ENCODE data around the genes PEX10, PLCH2 and TNFRSF14.

DNA sequence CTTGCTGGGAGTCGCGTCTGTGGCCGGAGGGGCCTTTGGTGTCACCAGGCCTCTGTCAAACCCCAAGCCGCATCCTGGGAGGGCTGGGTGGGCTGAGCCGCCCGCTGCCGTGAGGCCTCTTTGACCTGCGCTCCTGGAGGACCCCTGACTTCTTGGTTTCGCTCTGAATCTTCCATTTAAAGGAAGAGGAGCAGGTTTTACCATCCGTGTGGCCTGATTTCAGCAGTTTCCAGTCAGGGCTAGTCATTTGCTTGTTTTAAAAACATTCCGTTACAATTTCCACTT, 60.6 kb downstream of the FAAP20 start:
- PRO-cap: bidirectional peak, plus-strand start outside the sequence, minus-strand start at position 231 of the sequence
- RAMPAGE, long total RNA, 5 experiments: no peak in any of the 5 experiments
- RRBS: no CpG with 5 or more reads among the region's 11 CpGs

DNA sequence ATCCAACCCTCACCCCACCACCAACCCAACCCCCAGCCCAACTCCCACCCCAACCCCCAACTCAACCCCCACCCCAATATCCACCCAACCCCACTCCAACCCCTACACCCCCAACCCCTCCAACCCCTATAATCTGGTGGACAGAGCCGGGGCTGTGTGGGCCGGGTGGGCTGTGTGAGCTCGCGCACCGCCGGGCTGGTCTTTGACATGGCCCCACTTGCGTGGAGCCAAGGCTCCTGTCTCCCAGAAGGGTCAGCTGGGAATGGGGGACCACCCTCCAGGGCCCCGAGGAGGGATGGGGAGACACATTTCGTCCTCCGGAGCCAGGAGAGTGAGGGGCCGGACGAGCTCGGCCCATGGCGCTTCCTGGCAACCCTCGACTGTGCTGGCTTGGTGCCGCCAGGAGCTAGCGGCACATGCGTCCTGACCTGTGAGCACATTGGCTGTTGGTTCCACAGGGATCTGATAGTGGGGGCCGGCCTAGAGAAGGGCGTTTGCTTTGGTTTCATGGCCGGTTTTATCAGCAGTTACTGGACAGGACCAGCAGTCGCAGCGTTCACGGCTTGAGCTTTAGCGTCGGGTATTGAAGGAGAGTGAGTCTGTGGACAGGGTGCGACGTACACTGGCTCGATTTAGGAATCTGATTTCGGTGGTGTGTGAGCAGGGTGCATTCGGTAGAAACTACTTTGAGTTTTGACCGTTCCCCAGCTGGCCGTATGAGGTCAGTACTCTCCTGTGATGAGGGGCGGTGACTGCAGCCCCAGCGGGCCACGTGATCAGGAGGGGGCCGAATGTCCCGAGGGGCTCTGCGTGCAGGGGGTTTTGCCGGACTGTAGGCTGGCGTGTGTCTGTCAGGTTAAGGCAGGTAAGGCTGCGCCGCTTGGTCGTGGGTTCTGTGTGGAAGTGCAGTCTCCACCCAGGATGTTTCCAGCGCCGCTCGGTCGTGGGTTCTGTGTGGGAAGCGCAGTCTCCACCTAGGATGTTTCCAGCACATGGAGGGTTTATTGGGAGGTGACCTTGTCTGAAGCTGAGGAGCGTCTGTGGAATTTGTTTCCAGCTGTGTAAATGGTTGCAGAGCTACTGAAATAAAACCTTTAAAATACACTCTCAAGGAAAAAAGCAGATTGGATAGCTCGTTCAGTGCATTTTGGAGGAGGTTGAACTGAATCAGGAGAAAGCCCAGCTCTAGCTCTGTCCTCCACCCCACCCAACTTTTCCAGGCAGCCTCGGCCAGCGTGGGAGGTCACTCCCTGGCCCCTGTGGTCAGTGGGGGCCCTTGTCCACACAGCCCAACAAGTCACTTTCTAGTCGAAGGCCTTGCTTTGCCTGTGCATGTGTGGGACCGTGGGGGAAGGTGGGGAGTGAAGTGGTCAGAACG, 18.6 kb downstream of the FAAP20 start:
- PRO-cap: no peak
- RAMPAGE, long total RNA, 5 experiments: no peak in any of the 5 experiments
- RRBS: 94% methylated on average over 5 of the region's 56 CpGs

DNA sequence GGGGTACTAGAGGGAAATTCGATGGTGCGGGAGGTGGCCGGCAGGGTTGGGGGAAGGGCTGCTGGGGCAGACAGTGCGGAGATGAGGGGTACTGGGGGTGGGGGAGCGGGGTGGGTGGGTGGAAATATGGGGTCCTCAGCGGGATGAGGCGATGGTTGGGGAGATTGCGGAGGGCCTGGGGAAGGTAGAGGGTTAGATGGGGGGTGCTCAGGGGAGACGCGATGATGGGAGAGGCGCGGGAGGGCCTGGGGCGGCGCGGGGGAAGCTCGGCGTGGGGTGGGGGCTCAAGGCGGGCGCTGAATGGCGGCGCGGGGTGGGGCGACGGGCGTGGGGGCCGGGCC, 369 bp downstream of the FAAP20 start:
- PRO-cap: no peak
- RAMPAGE, long total RNA, 5 experiments: no peak in any of the 5 experiments
- RRBS: 2% methylated on average over 3 of the region's 26 CpGs

- PRO-cap: unidirectional peak, plus-strand start at chr1:2205401; unidirectional peak, plus-strand start at chr1:2205442; unidirectional peak, plus-strand start at chr1:2205567
- RAMPAGE, long total RNA, 5 experiments: no peak in any of the 5 experiments
- RRBS: 2% methylated on average over 29 of the region's 73 CpGs
Measured at GRCh38 chr1:2204976-2205661, 10.5 kb upstream of the FAAP20 start.

DNA sequence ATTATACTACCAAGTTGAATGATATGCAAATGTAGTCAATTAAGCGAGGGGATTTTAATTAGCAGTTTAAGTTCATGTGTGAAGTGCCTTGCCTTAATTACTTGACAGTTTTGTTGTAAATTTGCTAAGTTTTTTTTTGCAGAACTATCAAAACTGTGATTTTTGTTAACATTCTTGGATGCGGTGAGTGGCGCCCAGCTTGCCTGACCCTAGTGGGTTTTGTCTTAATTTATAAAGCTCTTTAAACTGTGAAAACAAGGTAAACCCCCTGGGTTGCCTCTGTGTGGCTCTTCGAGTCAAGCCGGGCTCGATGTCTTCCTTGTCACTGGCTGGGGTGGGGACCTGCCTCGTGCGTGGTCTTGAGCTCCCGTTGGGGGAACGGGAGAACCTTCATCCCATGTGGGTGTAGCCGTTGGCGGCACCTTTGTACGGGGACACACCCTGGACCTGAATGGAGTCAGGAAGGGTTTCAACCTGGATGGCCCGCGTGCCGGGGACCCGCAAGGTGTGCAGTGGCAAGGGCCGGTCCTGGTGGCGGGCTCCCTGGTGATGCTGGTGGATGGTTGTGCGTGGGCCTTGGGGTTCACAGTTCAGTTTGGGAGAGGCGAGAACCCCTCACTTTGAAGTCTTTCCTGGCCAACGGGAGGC, 11.1 kb downstream of the SKI start:
- PRO-cap: no peak
- RAMPAGE, long total RNA, 5 experiments: no peak in any of the 5 experiments
- RRBS: no CpG with 5 or more reads among the region's 22 CpGs

GRCh38 chr1:2249704-2249924, 21.5 kb downstream of the SKI start:
- PRO-cap: no peak
- RAMPAGE, long total RNA, 5 experiments: no peak in any of the 5 experiments
- RRBS: no CpG with 5 or more reads among the region's 5 CpGs

DNA sequence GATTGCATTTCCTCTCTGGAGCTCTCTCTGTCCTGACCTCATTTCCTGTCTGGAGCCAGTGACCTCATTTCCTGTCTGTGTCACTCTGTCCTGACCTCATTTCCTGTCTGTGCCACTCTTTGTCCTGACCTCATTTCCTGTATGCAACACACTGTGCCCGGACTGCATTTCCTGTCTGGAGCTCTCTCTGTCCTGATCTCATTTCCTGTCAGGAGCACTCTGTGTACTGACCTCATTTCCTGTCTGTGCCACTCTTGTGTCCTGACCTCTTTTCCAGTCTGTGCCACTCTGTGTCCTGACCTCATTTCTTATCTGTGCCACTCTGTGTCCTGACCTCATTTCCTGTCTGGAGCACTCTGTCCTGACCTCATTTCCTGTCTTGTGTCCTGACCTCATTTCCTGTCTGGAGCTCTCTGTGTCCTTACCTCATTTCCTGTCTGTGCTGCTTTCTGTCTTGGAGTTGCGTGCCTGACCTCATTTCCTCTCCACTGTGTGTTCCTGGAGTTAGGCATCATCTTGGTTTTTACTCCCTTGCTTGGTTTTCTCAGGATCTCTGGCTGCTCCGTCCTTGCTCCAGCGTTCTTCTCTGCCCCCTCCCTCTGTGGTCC, 27.8 kb downstream of the SKI start:
- PRO-cap: no peak
- RAMPAGE, long total RNA, 5 experiments: no peak in any of the 5 experiments
- RRBS: no CpG with 5 or more reads among the region's 4 CpGs

DNA sequence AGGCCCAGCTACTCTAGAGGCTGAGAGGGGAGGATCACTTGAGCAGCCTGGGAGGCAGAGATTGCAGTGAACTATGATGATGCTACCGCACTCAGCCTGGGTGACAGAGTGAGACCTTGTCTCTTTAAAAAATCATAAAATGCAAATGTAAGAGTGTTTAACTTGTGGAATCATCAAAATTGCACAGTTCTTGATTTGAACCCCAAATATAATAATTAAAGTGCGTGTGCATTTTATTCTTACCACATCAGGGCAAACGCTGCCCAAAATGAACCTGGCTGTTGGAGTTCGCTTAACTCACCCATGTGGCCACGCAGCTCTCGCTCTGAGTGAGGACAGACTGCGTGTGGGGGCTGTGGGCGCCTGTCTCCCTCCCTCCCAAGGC, 58.2 kb downstream of the SKI start:
- PRO-cap: no peak
- RAMPAGE, long total RNA, 5 experiments: no peak in any of the 5 experiments
- RRBS: no CpG with 5 or more reads among the region's 8 CpGs

DNA sequence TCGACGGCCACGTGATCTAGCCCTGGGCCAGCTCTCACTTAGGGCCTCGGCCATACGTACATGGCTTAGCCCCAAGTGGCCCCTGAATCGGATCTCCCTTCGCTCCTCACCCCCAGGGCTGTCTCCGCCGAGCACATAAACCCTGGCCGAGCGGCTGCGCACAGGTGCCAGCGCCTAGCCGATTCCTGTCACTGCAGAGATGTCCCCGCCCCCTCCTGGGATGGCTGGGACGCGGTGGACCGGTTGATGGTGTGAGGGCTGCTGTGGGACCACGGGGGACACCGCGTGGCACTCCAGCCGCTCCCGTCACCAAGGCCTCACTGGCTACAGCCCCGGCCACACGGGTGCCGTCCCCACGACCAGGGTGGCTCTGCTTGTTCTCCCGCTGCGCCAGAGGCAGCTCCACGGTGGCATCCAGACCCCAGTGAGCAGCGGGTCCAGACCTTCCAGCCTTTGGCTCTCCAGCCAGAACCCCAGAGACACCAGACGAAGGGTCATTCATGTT, 68.4 kb downstream of the MORN1 start:
- PRO-cap: no peak
- RAMPAGE, long total RNA, 5 experiments: no peak in any of the 5 experiments
- RRBS: 78% methylated on average over 4 of the region's 32 CpGs

GRCh38 chr1:2384963-2385612, 6.3 kb downstream of the MORN1 start:
- PRO-cap: no peak
- RAMPAGE, long total RNA, 5 experiments: no peak in any of the 5 experiments
- RRBS: 87% methylated on average over 16 of the region's 44 CpGs

GRCh38 chr1:2395676-2396476, 4.2 kb downstream of the RER1 start:
- PRO-cap: no peak
- RAMPAGE, long total RNA, 5 experiments: start-site peak on the plus strand in 1 of 5 experiments, at chr1:2395641-2396264 at its widest, 5 to 9 reads per replicate
- RRBS: no CpG with 5 or more reads among the region's 25 CpGs

GRCh38 chr1:2406833-2407510, 5.4 kb downstream of the PEX10 start:
- PRO-cap: no peak
- RAMPAGE, long total RNA, 5 experiments: no peak in any of the 5 experiments
- RRBS: no CpG with 5 or more reads among the region's 23 CpGs

DNA sequence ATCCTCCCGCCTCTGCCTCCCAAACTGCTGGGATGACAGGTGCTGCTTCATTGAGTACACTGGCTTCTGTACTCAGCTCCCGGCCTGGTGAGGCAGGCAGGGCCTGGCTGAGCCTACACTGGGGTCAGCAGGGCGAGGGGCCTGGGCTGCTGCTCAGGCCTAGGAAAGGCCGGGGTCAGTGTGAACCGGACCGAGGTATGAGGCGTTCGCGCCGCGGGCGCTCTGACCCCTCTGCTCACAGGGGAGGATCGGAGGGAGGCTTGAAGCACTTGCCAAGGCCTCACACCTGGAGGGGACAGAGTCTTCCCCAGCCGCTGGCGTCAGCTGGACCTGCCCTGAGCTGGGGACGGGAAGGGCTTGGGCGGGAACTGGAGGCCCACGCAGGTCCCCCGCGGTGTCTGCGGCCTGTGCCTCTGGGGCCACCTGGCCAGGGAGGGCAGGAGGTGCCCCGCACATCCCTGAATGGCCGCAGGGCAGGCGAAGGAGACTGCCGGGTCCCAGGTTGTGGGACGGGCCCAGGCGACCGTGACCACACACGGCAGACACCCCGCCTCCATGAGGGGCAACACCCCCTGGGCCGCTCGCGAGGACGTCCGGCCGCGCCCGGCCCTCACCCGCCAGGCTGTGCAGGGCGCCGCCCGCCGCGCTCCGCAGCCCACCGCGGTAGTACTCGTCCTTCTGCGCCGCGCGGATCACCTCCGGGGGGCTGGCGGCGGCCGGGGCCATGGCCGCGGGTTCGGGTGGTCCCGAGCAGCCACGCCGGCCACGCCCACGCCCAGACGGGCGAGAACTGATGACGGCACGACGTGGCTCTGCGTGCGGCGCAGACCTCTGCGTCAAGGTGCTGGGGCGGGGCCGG, at the start of gene PEX10:
Gene PEX10, minus strand, starts transcription at position 788 of the 859 bp plus-strand sequence.
- PRO-cap: bidirectional peak, plus-strand start outside the sequence, minus-strand start at position 767 of the sequence
- RAMPAGE, long total RNA, 5 experiments: start-site peak on the minus strand in 1 of 5 experiments, centred at position 762 of the sequence, 16 reads per replicate
- RRBS: 1% methylated on average over 36 of the region's 75 CpGs

- PRO-cap: no peak
- RAMPAGE, long total RNA, 5 experiments: no peak in any of the 5 experiments
- RRBS: 2% methylated on average over 6 of the region's 27 CpGs
Measured at GRCh38 chr1:2413172-2413717, 881 bp upstream of the PEX10 start.

- PRO-cap: no peak
- RAMPAGE, long total RNA, 5 experiments: no peak in any of the 5 experiments
- RRBS: 85% methylated on average over 13 of the region's 36 CpGs
Measured at GRCh38 chr1:2428254-2428885, 16.0 kb upstream of the PEX10 start.

- PRO-cap: no peak
- RAMPAGE, long total RNA, 5 experiments: no peak in any of the 5 experiments
- RRBS: 87% methylated on average over 2 of the region's 22 CpGs
Measured at GRCh38 chr1:2476010-2476600, at the start of gene PLCH2. Gene PLCH2 (plus strand): TSS chr1:2476289.

DNA sequence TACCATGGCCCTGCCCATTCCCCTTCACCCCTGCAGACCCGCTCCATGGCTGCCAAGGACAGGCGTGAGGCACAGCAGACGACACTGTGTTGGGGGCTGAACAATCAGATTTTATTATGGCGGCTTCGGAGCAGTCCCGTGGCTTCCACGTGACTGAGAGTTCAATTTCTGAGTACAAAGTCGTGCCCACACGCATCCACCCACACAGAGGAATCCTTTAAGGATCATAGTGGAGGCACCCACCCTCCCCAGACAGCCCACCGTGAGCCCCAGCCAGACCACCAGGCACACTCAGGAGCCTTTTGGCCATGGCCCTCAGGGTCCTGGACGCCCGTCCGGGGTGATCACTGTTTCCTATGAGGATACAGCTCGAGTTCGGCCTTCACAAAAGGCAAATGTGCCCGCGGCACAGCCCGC, 1.4 kb downstream of the HES5 start:
- PRO-cap: no peak
- RAMPAGE, long total RNA, 5 experiments: no peak in any of the 5 experiments
- RRBS: no CpG with 5 or more reads among the region's 18 CpGs

DNA sequence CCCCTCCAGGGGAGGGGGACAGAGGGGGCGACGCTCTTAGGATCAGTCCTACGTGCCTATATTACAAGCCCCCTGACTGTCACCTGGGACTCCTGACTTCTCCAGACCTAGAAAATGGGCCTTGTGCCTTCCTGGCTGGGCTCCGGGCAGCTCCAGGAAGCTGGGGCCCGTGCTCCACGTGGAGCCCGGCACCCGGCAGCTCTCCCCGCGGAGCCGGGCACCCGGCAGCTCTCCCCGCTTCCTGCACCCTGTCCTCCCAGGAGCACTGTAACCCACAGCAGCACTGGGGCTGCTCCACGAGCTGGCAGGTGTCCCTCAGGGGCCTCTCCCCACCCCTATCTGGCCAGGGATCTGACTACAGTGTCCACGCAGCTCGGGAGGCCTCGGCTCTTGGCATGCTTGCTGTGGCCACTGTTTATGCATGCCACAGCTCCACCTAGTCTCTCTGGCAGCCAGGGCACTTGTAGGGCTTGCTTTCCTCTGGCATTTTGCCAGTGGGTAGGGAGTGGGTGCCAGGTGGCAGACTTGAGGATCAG, 762 bp upstream of the HES5 start:
- PRO-cap: no peak
- RAMPAGE, long total RNA, 5 experiments: no peak in any of the 5 experiments
- RRBS: 3% methylated on average over 4 of the region's 17 CpGs

GRCh38 chr1:2546297-2547225, 9.6 kb upstream of the TNFRSF14 start:
- PRO-cap: bidirectional peak, plus-strand start at chr1:2546373, minus-strand start at chr1:2546064; unidirectional peak, plus-strand start at chr1:2546715; bidirectional peak, plus-strand start at chr1:2547088, minus-strand start at chr1:2546967
- RAMPAGE, long total RNA, 5 experiments: no peak in any of the 5 experiments
- RRBS: 2% methylated on average over 49 of the region's 78 CpGs

DNA sequence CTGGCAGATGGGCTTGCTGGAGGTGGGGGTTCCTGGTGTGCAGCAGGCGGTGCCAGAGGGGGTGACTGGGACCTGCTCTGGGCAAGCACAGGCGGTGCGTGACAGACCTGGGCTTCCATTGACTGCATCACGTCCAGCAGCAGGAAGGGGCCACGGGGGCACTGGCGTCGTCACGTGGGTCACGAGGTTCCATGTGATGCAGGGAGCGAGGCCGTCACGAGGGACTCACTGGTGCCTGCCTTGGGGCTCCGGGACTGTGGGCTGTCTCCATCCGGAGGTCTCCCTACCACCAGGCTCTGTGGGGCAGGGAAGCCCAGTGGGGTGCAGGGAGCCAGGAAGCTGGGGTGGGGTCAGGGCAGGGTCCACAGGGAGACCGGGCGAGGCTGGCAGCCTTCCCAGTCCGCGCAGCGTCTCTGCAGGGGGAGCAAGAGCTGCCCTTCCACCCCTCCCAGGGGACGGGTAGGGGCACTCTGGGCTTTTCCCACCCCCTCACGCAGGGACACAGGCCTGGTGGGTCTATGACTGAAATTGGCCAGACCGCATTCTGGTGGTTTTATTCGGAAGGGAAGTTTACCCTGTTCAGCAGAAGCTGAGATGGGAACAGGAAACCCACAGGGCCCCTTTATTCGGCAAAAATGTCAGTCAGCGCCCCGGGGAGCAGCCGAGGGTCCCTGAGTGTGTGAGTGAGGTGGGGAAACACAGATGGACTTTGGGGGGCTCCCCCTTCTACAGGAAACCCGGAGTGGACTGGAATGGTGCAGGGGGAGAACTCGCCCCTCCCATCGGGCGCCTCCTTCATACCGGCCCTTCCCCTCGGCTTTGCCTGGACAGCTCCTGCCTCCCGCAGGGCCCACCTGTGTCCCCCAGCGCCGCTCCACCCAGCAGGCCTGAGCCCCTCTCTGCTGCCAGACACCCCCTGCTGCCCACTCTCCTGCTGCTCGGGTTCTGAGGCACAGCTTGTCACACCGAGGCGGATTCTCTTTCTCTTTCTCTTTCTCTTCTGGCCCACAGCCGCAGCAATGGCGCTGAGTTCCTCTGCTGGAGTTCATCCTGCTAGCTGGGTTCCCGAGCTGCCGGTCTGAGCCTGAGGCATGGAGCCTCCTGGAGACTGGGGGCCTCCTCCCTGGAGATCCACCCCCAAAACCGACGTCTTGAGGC, at the start of gene TNFRSF14:
Gene TNFRSF14, plus strand, starts transcription at position 798 of the 1,158 bp plus-strand sequence.
- PRO-cap: bidirectional peak, plus-strand start at position 201 of the sequence, minus-strand start at position 120 of the sequence; bidirectional peak, plus-strand start at position 585 of the sequence, minus-strand start at position 452 of the sequence; bidirectional peak, plus-strand start at position 990 of the sequence, minus-strand start at position 947 of the sequence; bidirectional peak, plus-strand start at position 1,028 of the sequence, minus-strand start at position 1,052 of the sequence
- RAMPAGE, long total RNA, 5 experiments: start-site peak on the plus strand in 4 of 5 experiments, centred at positions 233 to 987 of the sequence, 6 to 174 reads per replicate; start-site peak on the minus strand in 1 of 5 experiments, centred at positions 412 to 1,075 of the sequence, 13 to 34 reads per replicate
- RRBS: 2% methylated on average over 9 of the region's 45 CpGs